Epithelial cell of proximal tubule (primary cell): ENCODE measurements around the genes CD163, DPPA3 and SLC2A3.

GRCh38 chr12:7197891-7198241 is 8.4 kb downstream of the PEX5 start:
- RAMPAGE, long total RNA, result no peak
- RRBS, result no CpG with 5 or more reads among the region's 2 CpGs

GRCh38 chr12:7210335-7210977 is 21.0 kb downstream of the PEX5 start:
- RAMPAGE, long total RNA, result no peak
- RRBS, result no CpG with 5 or more reads among the region's 7 CpGs

- RAMPAGE, long total RNA, result no peak
- RRBS, result no CpG with 5 or more reads among the region's 7 CpGs
Measured at GRCh38 chr12:7498490-7499485, 4.8 kb downstream of the CD163 start.

GRCh38 chr12:7503253-7504124 is at the start of gene CD163:
Gene CD163, minus strand, starts transcription at chr12:7503777.
- RAMPAGE, long total RNA, result no peak
- RRBS, result no CpG with 5 or more reads among the region's 3 CpGs

DNA sequence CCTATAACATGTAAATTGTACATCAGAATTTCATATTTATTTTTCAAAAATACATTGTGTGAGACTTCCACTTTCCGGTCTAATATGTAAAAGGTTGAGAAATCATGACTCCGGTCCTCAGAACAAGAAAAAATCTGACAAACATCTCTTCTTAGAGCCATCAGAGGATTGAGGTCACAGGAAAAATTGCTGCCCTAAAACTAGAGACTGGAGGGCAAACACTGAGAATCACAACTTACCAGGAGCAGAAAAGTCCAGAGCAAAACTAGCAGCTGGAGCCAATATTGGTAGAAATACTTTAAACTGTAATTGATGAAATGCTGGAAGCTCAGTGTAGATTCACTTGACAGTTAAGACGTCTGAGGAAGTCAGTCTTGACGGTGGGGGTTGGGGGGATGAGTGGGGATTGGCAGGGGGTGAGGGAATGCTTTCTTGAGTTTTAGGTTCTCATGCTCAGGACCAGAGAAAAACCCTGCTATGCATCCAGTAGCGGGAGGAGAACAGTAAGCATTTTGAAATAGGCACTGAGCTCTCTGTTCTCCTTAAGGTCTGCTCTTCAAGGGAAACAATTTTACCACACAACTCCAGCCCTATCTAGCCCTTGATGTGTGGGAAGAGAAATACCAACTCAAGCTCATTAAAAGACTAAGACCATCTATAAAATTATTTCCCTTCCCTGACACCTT is 71.5 kb upstream of the CD163 start:
- RAMPAGE, long total RNA, result no peak
- RRBS, result no CpG with 5 or more reads among the region's 5 CpGs

DNA sequence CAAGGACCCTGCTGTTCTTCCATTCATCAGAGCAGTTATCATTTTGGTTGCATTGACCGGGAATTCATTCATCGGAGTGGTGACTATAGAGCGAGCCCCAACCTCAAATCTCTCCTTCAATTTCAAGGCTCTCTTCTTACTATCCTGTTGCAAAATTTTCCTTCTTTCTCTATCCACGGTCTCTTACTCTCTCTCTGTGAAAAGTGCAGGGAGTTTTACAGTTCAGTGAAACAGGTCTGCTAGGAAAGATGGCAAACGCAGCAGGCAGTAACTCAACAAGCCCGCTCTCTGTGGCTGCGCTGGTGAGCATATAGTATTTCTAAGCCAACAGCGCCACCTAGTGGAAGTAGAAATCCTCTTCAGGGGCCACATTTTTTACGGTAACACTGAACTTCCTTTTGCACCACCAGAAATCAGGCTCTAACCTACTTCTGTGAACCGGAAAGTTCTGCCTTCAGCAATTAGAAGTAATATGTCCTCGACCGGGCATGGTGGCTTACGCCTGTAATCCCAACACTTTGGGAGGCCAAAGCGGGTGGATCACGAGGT is 27.1 kb downstream of the APOBEC1 start:
- RAMPAGE, long total RNA, result no peak
- RRBS, result no CpG with 5 or more reads among the region's 15 CpGs

- RAMPAGE, long total RNA, result no peak
- RRBS, result no CpG with 5 or more reads among the region's 12 CpGs
Measured at GRCh38 chr12:7711373-7711731, at the start of gene DPPA3. Gene DPPA3, plus strand, starts transcription at chr12:7711433.

- RAMPAGE, long total RNA, result no peak
- RRBS, result no CpG with 5 or more reads among the region's 2 CpGs
Measured at GRCh38 chr12:7926361-7926913, 9.6 kb downstream of the SLC2A3 start.

- RAMPAGE, long total RNA, result no peak
- RRBS, result no CpG with 5 or more reads among the region's 5 CpGs
Measured at GRCh38 chr12:7927323-7927893, 8.6 kb downstream of the SLC2A3 start.

DNA sequence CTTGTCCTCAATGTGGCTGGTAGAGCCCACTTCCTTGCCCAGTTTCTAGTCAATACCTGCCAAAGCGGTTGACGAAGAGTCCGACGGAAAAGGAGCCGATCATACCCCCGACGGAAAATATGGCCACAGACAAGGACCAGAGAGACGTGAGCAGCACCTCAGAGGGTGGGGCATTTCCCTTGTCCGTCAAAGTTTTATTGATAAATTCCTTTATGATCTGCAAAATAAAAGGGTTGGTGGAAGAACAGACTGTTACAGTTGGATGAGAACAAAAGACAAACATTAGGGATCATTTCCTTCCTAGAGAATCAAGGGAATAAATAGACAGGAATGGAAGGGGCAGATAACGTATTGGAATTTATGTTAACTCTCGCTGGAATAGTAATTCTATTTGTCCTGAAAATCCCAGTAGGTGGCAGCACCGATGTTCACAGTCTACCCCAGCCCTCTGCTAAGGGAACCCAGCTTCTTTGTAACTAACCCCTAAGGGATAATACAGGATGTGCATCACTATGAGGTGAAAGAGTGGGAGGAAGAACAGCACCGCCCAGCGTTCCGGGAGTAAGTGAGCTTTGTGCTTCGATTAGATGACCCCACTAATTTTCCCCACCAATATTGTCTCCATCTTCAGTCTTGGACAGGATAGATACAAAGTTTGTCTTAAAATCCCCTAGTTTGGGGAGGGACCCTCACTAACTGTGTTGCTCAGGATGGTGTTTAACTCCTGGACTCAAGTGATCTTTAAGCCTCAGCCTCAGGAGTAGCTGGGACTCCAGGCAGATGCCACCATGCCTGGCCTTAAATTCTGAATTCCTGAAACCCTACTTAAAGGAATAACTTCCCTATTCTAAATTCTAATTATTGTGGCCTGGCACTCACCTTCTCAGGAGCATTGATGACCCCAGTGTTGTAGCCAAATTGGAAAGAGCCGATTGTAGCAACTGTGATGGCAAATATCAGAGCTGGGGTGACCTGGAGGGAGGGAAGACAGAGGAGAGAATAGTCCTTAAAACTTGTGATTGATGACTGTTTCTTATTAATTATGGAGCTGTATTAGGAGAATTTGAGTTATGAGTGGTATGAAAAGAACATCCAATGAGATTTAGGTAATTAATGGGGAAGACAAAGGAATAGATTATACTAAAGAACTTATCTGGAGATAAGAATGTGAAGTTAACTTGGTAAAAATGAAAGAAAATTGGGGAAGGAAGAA is 2.6 kb downstream of the SLC2A3 start:
- RAMPAGE, long total RNA, result no peak
- RRBS, result no CpG with 5 or more reads among the region's 17 CpGs

DNA sequence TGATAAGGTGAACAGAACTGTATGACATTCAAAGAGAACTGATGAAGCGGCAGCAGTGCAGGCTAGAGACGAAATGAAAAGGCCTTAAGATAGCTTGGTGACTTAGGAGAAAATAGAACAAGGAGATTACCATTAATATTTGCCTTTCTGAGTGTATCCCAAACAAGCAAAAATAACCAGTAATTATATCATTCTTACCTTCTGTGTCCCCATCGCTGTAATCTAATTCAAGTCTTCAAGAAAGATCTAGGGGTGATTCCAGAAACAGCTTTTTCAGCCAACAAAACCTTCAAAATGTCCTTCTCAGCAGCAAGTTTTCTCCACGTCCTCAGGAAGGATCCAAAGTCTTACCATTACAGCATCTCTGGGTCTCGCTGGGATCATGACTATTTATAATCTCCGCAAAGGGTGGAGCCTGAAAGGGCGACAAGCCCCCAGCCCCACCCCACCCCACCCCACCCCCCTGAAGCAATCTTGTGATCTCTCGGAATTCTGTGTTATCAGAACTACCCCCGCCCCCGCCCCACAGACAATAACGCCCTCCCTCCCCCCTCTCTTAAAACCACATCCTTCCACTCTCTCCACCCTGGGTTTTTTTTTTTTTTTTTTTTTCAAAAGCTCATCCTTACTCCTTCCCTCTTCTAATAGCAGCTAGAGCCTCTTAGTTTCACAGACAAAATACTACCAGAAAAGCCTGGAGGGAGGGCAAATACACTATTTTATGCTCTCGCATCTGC is at the start of gene SLC2A3:
SLC2A3 (minus strand) TSS at position 366 of the 737 bp plus-strand sequence.
- RAMPAGE, long total RNA, result no peak
- RRBS, result no CpG with 5 or more reads among the region's 12 CpGs

DNA sequence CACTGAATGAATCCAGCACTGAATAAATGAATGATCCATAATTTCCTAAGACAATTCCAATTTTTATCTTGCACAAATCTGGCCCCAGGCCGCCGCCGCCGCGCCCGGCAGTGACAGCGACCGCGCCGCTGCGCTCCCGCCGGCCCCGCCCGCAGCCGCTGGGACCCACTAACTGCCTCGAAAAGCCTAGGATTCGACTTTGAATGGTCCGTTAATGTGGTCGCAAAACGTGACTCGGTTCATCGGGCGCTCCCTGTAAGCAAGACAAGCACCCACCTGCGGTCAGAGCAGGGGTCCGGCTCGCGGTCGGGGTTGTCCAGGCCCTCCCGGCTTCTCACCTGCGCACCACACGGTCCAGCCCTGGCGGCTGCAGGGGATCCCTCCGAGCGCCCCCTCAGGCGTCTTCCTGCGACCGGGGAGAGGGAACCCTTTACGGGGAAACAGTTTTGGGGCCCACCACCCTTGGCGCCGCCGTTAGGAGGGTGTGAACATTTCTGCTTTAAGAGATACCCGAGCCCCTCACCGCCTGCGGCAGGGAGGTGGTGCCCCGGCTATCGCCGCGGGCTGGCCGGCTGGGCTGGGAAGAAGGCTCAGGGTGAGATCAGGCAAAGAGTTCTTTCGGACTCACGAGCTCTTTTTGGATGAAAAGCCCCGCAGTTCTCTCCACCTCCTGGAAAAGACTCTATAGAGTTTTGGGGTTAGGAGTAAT is 13.7 kb upstream of the FOXJ2 start:
- RAMPAGE, long total RNA, result no peak
- RRBS, result 15% methylated on average over 11 of the region's 53 CpGs

GRCh38 chr12:8026734-8027414 is 5.6 kb upstream of the FOXJ2 start:
- RAMPAGE, long total RNA, result no peak
- RRBS, result under 1% methylated on average over 15 of the region's 35 CpGs

- RAMPAGE, long total RNA, result no peak
- RRBS, result no CpG with 5 or more reads among the region's 14 CpGs
Measured at GRCh38 chr12:8038644-8039158, 6.2 kb downstream of the FOXJ2 start.

GRCh38 chr12:8063909-8064581 is 2.1 kb downstream of the C3AR1 start:
- RAMPAGE, long total RNA, result no peak
- RRBS, result no CpG with 5 or more reads among the region's 2 CpGs

DNA sequence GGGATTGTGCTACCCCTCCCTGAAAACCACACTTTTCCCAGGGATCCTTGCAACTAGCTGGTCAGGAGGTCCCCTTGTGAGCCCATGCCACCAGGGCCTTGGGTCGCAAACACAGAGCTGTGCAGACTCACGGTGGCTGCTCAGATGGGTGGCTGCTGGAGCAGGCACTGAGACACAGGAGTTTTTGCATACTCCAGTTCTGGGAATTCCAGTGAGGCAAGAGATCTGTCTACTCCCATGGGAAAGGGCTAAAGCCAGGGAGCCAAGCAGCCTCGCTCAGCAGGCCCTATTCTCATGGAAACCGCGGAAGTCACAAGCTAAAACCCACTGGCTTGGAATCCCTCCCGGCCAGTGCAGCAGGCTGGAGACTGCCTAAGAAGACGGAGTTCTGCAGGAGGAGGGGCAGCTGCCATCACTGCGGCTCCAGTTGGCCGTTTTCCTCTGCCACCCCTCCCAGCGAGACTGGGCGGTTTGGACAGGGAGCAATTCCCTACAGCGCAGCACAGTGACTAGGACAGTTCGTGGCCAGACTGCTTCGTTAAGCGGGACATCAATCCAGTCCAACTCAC is 10.9 kb upstream of the ZNF705A start:
- RAMPAGE, long total RNA, result no peak
- RRBS, result no CpG with 5 or more reads among the region's 15 CpGs

DNA sequence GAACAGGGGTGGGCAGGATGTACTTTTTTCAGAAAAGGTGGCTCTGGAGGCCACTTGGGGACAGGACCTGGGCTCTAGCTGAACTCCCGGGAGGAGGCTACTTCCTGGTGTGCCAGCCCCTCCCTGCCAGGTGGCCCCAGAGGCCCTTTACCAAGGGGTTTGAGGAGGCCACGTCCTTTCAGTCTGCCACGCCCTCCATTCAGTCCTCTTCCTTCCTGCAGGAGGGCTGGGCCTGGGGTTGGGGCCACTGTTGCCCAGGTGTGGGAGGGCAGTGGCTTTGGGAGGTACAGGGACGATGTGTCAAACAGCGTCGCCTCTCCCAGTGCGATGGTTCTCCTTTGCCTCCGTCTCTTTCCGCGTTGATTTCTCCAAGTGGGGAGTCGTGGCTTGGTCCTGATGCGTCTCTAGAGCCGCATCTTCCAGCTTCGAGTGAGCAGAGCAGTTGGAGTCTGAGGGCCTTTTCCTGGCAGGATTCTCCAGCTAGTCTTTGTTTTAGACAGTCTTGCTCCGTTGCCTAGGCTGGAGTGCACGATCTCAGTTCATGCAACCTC is 553 bp upstream of the FAM90A1 start:
- RAMPAGE, long total RNA, result no peak
- RRBS, result no CpG with 5 or more reads among the region's 16 CpGs

- RAMPAGE, long total RNA, result no peak
- RRBS, result no CpG with 5 or more reads among the region's 9 CpGs
Measured at GRCh38 chr12:8912909-8913404, 1.4 kb upstream of the PHC1 start.

- RAMPAGE, long total RNA, result no peak
- RRBS, result no CpG with 5 or more reads among the region's 9 CpGs
Measured at GRCh38 chr12:8953742-8954648, 4.5 kb upstream of the M6PR start.

GRCh38 chr12:9024887-9025309 is 35.6 kb downstream of the KLRG1 start:
- RAMPAGE, long total RNA, result no peak
- RRBS, result no CpG with 5 or more reads among the region's 1 CpG